Measurements from ENCODE around the genes PCDH15 and TFAM.

GRCh38 chr10:50415625-50416412 lies 164.5 kb upstream of the ASAH2 start:
- RAMPAGE, long total RNA, result no peak
- RRBS, 2 experiments, result no CpG with 5 or more reads among the region's 10 CpGs
CAGE:
- cytosol, long polyA minus RNA, result no peak
- cytosol, long polyA plus RNA, result no peak
- long polyA plus RNA, result no peak
- nucleolus, long total RNA, result no peak
- nucleus, long polyA plus RNA, result no peak
- nucleus, long total RNA, result no peak

DNA sequence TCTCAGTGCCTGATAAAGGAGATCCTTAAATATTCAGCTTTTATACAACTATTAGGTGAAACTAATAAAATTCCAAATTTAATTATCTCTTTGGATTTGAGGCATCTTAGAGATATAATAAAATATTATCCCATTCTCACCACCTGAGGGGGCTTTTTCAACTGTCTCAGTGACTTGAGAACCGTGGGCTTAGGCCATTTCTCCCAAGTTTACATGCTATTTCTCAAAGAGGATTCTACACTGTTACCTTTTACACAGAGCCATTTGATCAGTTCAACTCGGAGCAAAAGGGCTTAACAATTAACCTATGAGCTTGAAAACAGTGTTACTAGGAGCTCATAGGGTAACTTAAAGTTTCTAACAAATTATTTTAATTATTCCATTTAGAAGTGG lies 165.1 kb upstream of the ASAH2 start:
- RAMPAGE, long total RNA, result no peak
- RRBS, 2 experiments, result no CpG with 5 or more reads among the region's 2 CpGs
CAGE:
- cytosol, long polyA minus RNA, result no peak
- cytosol, long polyA plus RNA, result no peak
- long polyA plus RNA, result no peak
- nucleolus, long total RNA, result no peak
- nucleus, long polyA plus RNA, result no peak
- nucleus, long total RNA, result no peak

DNA sequence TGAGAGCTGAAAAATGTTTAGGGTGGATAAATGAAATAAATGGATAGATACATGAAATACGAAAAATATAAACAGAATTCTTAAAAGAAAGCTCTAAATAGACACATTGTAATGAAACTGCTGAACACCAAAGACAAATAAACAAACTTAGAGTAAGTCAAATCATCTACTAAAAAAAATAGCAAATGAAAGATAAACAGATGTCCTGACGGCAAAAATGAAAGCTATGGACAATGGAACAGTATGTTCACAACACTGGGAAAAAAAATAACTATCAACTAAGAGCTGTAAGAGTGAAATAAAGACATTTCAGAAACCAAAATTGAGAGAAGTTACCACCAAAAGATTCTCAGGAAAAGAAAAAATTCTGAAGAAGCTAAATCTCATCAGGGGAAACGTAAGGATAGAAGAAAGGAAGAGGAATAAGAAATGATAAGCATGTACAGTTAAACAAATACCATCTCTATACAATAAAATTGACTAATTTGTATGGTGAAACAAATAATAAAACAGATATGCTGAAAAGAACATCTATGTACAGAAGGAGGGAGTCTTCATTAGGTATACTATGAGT lies 106.0 kb downstream of the SGMS1 start:
- RAMPAGE, long total RNA, result no peak
- RRBS, 2 experiments, result no CpG with 5 or more reads among the region's 3 CpGs
CAGE:
- cytosol, long polyA minus RNA, result no peak
- cytosol, long polyA plus RNA, result no peak
- long polyA plus RNA, result no peak
- nucleolus, long total RNA, result no peak
- nucleus, long polyA plus RNA, result no peak
- nucleus, long total RNA, result no peak

DNA sequence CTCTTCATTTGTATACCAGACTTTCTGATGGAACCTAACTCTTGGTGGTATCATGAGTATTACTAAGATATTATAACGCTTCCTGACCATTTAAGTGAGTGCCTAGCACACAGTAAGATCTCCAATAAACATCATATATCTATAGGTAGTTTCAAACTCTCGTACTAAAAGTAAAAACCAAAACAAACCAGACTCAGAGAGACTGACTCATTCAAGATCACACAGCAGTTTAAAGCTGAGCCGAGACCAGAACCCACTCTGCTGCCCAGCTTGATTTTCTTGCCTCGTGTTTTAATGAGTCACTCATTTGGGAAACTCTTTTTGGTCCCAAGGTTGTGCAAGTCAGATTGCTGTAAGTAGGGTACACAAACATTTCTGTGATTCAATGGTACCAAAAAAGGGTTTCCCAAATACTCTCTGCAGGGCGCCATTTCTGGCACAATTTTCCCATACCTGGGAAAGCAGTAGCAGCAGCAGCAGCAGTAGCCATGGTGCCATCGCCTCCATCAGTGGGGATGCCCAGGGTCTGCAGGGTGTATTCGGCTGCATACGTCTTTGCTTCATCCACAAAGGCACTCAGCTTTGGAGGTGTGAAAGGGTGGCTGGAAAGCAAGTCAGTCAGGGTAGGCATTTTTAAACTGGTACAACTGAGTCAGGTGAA lies 69.8 kb downstream of the ASAH2B start:
- RAMPAGE, long total RNA, result no peak
- RRBS, 2 experiments, result no CpG with 5 or more reads among the region's 8 CpGs
CAGE:
- cytosol, long polyA minus RNA, result no peak
- cytosol, long polyA plus RNA, result no peak
- long polyA plus RNA, result no peak
- nucleolus, long total RNA, result no peak
- nucleus, long polyA plus RNA, result no peak
- nucleus, long total RNA, result no peak

- RAMPAGE, long total RNA, result no peak
- RRBS, 2 experiments, result 5 to 29% methylated on average over 14 of the region's 51 CpGs
CAGE:
- cytosol, long polyA minus RNA, result no peak
- cytosol, long polyA plus RNA, result no peak
- long polyA plus RNA, result no peak
- nucleolus, long total RNA, result no peak
- nucleus, long polyA plus RNA, result no peak
- nucleus, long total RNA, result no peak
Observed at GRCh38 chr10:51073595-51074281, 549 bp upstream of the PRKG1 start.

GRCh38 chr10:51190051-51190576 lies 115.8 kb downstream of the PRKG1 start:
- RAMPAGE, long total RNA, result no peak
- RRBS, 2 experiments, result no CpG with 5 or more reads among the region's 1 CpG
CAGE:
- cytosol, long polyA minus RNA, result no peak
- cytosol, long polyA plus RNA, result no peak
- long polyA plus RNA, result no peak
- nucleolus, long total RNA, result no peak
- nucleus, long polyA plus RNA, result no peak
- nucleus, long total RNA, result no peak

GRCh38 chr10:51477463-51478221 lies 221.8 kb downstream of the CSTF2T start:
- RAMPAGE, long total RNA, result no peak
- RRBS, 2 experiments, result no CpG with 5 or more reads among the region's 8 CpGs
CAGE:
- cytosol, long polyA minus RNA, result no peak
- cytosol, long polyA plus RNA, result no peak
- long polyA plus RNA, result no peak
- nucleolus, long total RNA, result no peak
- nucleus, long polyA plus RNA, result no peak
- nucleus, long total RNA, result no peak

- RAMPAGE, long total RNA, result no peak
- RRBS, 2 experiments, result no CpG with 5 or more reads among the region's 4 CpGs
CAGE:
- cytosol, long polyA minus RNA, result no peak
- cytosol, long polyA plus RNA, result no peak
- long polyA plus RNA, result no peak
- nucleolus, long total RNA, result no peak
- nucleus, long polyA plus RNA, result no peak
- nucleus, long total RNA, result no peak
Observed at GRCh38 chr10:51895058-51895674, 195.8 kb upstream of the CSTF2T start.

DNA sequence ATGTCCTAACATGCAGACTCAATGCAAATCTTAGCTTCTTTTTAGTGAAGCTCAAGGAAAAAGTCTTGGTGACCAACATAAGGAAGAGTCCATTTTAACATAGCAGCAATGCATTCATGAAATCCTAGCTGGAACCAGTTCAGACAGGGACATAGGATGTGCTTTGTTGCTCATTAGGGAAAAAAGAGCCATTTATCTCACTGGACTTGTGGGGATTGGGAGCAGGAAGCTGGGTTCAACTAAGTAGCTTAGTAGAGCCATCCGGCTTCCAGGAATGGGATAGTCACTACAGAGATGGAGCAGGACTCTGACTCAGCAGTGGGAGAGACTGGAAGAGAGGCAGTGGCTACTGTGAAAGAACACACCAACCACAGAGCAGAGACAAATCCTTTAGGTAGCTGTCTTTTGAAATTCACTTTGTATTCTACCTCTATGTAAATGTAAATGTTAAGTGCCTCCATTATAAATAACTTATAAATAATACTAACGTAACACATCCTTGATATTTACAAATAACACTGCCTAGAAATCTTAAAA lies 100.6 kb upstream of the DKK1 start:
- RAMPAGE, long total RNA, result no peak
- RRBS, 2 experiments, result no CpG with 5 or more reads among the region's 2 CpGs
CAGE:
- cytosol, long polyA minus RNA, result no peak
- cytosol, long polyA plus RNA, result no peak
- long polyA plus RNA, result no peak
- nucleolus, long total RNA, result no peak
- nucleus, long polyA plus RNA, result no peak
- nucleus, long total RNA, result no peak

GRCh38 chr10:53025072-53025746 lies 252.6 kb upstream of the MBL2 start:
- RAMPAGE, long total RNA, result no peak
- RRBS, 2 experiments, result 67% methylated on average over 1 of the region's 10 CpGs; no CpG with 5 or more reads in 1 of the 2 experiments
CAGE:
- cytosol, long polyA minus RNA, result no peak
- cytosol, long polyA plus RNA, result no peak
- long polyA plus RNA, result no peak
- nucleolus, long total RNA, result no peak
- nucleus, long polyA plus RNA, result no peak
- nucleus, long total RNA, result no peak

GRCh38 chr10:54801058-54801434 lies at the start of gene PCDH15:
Gene PCDH15, minus strand, starts transcription at chr10:54801231.
- RAMPAGE, long total RNA, result no peak
- RRBS, 2 experiments, result no CpG with 5 or more reads among the region's 7 CpGs
CAGE:
- cytosol, long polyA minus RNA, result no peak
- cytosol, long polyA plus RNA, result no peak
- long polyA plus RNA, result no peak
- nucleolus, long total RNA, result no peak
- nucleus, long polyA plus RNA, result no peak
- nucleus, long total RNA, result no peak

DNA sequence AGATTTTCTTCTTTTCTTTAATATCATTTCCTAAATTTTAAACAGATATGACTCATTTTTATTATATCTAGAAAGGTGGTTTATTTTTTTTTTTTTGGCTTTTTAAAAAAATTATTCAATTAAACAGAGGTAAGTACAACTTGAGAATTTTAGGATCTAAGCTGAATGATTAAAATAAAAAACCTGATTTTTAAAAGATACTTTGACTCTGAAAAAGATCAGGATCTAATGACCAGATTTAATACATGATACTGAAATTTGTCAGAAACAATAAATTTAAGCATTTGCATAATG lies 215.2 kb downstream of the IPMK start:
- RAMPAGE, long total RNA, result no peak
CAGE:
- cytosol, long polyA minus RNA, result no peak
- cytosol, long polyA plus RNA, result no peak
- long polyA plus RNA, result no peak
- nucleolus, long total RNA, result no peak
- nucleus, long polyA plus RNA, result no peak
- nucleus, long total RNA, result no peak

- RAMPAGE, long total RNA, result start-site peak on the plus strand at chr10:58385401-58385473, 1,285 and 2,103 reads in 2 replicates
- RRBS, 2 experiments, result 1 to 2% methylated on average over 32 to 35 of the region's 73 CpGs
CAGE:
- cytosol, long polyA minus RNA, result start-site peak on the plus strand at chr10:58385432-58385475, 172 reads
- cytosol, long polyA plus RNA, result start-site peak on the plus strand at chr10:58385398-58385577, 386 and 565 reads in 2 replicates
- long polyA plus RNA, result start-site peak on the plus strand at chr10:58385423-58385469, 255 and 337 reads in 2 replicates; start-site peak on the plus strand at chr10:58385570-58385627, 65 and 44 reads in 2 replicates
- nucleolus, long total RNA, result start-site peak on the minus strand at chr10:58385262-58385316, 7 reads
- nucleus, long polyA plus RNA, result no peak
- nucleus, long total RNA, result no peak
Observed at GRCh38 chr10:58384833-58385817, at the start of gene TFAM. Gene TFAM, plus strand, starts transcription at chr10:58385410.

- RAMPAGE, long total RNA, result no peak
- RRBS, 2 experiments, result no CpG with 5 or more reads among the region's 9 CpGs
CAGE:
- cytosol, long polyA minus RNA, result no peak
- cytosol, long polyA plus RNA, result no peak
- long polyA plus RNA, result no peak
- nucleolus, long total RNA, result no peak
- nucleus, long polyA plus RNA, result no peak
- nucleus, long total RNA, result no peak
Observed at GRCh38 chr10:58740719-58741119, 228.0 kb downstream of the BICC1 start.

- RAMPAGE, long total RNA, result no peak
- RRBS, 2 experiments, result no CpG with 5 or more reads among the region's 4 CpGs
CAGE:
- cytosol, long polyA minus RNA, result no peak
- cytosol, long polyA plus RNA, result no peak
- long polyA plus RNA, result no peak
- nucleolus, long total RNA, result no peak
- nucleus, long polyA plus RNA, result no peak
- nucleus, long total RNA, result no peak
Observed at GRCh38 chr10:58755673-58756025, 243.0 kb downstream of the BICC1 start.

GRCh38 chr10:58993406-58993909 lies 183.0 kb upstream of the PHYHIPL start:
- RAMPAGE, long total RNA, result no peak
- RRBS, 2 experiments, result no CpG with 5 or more reads among the region's 6 CpGs
CAGE:
- cytosol, long polyA minus RNA, result no peak
- cytosol, long polyA plus RNA, result no peak
- long polyA plus RNA, result no peak
- nucleolus, long total RNA, result no peak
- nucleus, long polyA plus RNA, result no peak
- nucleus, long total RNA, result no peak

GRCh38 chr10:58999301-58999768 lies 177.1 kb upstream of the PHYHIPL start:
- RAMPAGE, long total RNA, result no peak
- RRBS, 2 experiments, result no CpG with 5 or more reads among the region's 4 CpGs
CAGE:
- cytosol, long polyA minus RNA, result no peak
- cytosol, long polyA plus RNA, result no peak
- long polyA plus RNA, result no peak
- nucleolus, long total RNA, result no peak
- nucleus, long polyA plus RNA, result no peak
- nucleus, long total RNA, result no peak

GRCh38 chr10:59175570-59175982 lies 867 bp upstream of the PHYHIPL start:
- RAMPAGE, long total RNA, result no peak
- RRBS, 2 experiments, result no CpG with 5 or more reads among the region's 11 CpGs
CAGE:
- cytosol, long polyA minus RNA, result no peak
- cytosol, long polyA plus RNA, result no peak
- long polyA plus RNA, result no peak
- nucleolus, long total RNA, result no peak
- nucleus, long polyA plus RNA, result no peak
- nucleus, long total RNA, result no peak

DNA sequence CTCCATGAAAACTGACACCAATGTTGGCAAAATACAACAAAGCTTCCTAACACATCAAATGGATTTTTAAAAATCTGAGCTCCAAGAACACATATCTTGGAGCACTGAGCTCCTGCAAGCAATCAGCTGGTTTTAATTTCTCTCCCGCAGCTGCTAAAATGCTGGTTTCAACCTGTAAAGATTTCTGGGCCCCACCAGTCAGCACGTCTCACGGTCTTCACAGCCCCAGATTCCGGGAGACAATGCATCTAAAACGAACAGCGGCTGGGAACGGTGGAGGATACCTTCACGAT lies 352 bp downstream of the FAM13C start:
- RAMPAGE, long total RNA, result no peak
- RRBS, 2 experiments, result no CpG with 5 or more reads among the region's 8 CpGs
CAGE:
- cytosol, long polyA minus RNA, result no peak
- cytosol, long polyA plus RNA, result no peak
- long polyA plus RNA, result no peak
- nucleolus, long total RNA, result no peak
- nucleus, long polyA plus RNA, result no peak
- nucleus, long total RNA, result no peak

DNA sequence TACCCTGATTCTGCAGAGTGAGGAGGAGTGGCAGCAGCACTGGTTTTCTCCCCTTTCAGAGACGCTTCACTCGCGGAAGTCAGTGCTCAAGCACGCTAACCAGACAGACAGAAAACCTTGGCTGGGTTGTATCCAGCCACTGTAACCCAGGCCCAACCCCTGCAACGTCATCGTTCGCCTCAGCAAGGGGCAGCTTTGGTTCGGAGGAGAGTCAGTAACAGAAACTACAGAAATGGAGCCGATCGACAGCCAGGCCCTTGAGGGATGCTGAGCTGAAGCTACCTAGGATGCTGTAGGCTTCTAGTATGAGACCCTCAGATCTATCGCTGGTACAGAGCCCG lies 171.0 kb downstream of the SLC16A9 start:
- RAMPAGE, long total RNA, result no peak
- RRBS, 2 experiments, result no CpG with 5 or more reads among the region's 12 CpGs
CAGE:
- cytosol, long polyA minus RNA, result no peak
- cytosol, long polyA plus RNA, result no peak
- long polyA plus RNA, result no peak
- nucleolus, long total RNA, result no peak
- nucleus, long polyA plus RNA, result no peak
- nucleus, long total RNA, result no peak

All from GM12878 (cell line).